HT1080 (cell line): ENCODE data around the genes LY9 and CFAP126.

DNA sequence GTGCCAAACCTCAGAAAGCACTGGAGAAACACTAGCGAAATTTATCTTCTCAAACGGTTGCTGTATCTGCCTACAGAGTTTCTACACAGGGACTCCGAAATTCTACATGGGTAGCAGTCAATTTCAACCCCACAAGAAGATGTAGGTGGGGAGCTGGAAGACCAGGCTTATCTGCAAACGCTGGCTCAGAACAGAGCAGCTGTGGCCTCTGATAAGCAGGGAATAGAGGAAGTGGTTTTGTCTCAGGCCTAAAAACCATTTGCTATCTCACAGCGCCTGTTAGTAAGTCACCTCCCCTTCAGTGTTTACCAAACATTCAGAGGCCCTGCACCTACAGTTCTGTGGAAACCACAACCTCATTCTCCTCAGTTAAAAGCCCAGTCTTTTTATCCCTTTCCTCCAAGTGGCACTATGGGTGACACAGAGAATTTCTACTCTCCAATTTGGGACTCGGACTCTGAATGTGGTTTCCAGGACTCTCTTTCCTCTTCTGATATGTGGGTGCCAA is 17.1 kb upstream of the SLAMF6 start:
RAMPAGE:
- cytosol, long total RNA: no peak
- long total RNA: no peak
- nucleus, long total RNA: no peak

DNA sequence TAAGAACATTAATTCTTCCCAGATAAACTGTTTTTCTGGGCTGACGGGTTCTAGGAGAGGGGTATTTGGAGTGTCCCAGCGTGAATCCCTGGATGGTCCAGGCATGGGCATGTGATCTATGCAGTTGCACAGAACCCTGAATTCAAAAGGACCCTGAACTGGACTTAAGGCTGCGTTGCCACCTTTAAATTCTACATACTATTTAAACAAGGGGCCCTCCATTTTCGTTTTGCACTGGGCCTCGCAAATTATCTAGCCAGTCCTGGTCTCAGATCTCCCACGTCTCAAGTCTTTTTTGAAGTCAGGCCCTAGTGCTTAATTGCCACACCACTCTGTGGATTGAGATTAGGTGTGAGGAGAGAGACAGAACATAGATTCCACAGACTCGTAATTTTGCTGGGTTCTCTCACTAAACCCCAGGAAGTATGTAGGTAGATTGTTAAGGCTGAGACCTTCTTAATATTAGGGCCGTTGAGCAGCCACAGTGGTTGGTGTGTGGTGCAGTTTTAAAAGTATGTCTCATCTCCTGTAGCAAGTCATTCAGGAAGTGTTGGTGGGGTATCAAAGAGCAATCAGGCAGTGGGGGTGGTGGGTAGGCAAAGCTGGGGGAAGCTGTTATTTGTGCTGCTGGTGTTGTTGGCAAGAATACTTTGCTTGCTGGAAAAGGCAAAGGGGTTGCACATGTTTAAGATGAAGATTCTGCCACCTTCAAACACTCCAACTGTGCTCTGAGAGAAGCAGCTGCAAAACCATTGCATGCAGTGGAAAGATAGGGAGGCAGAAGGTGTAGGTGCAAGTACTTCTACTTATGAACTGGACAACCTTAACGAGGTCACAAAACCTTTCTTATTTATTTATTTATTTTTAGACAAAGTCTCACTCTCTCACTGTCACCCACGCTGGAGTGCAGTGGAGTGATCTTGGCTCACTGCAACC is 11.3 kb downstream of the CD84 start:
RAMPAGE:
- cytosol, long total RNA: no peak
- long total RNA: no peak
- nucleus, long total RNA: no peak

GRCh38 chr1:160665677-160666290 is 18.9 kb upstream of the SLAMF1 start:
RAMPAGE:
- cytosol, long total RNA: no peak
- long total RNA: no peak
- nucleus, long total RNA: no peak

DNA sequence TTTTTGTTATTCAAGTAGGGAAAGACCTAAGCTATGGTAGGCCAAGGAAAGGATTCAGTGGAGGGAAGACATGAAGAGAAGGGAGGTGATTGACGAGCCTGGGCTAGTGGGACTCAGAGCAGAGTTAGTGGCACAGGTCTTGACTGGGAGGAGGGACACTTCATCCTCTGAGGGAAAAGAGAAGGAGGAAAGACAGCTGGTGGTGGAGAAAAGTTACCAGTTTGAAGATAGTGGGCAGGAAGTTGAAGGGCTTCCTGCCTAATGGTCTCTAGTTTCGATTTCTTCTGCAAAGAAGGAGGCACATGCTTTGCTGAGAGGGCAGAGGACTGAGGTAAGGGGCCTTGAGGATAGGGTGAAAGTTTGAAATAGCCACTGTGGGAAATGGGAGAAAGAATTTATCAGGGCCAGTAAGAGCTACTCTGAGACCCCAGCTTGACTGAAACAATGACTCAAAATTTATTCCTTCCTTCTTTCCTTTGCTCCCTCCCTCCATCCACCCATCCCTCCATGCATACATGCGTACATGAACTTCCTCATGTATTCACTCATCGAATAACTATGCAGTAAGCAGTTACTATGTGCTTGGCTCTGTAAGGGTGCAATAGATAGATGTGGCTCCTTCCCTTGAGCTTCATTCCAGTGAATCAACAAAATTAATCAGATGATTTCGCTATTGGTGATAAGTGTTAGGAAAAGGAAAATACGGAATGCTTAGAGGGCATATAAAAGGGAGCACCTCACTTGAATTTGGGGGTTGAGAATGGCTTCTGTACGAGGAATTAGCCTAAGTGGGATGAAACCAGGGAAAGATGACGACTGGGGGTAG is 4.1 kb downstream of the CD48 start:
RAMPAGE:
- cytosol, long total RNA: no peak
- long total RNA: no peak
- nucleus, long total RNA: no peak

DNA sequence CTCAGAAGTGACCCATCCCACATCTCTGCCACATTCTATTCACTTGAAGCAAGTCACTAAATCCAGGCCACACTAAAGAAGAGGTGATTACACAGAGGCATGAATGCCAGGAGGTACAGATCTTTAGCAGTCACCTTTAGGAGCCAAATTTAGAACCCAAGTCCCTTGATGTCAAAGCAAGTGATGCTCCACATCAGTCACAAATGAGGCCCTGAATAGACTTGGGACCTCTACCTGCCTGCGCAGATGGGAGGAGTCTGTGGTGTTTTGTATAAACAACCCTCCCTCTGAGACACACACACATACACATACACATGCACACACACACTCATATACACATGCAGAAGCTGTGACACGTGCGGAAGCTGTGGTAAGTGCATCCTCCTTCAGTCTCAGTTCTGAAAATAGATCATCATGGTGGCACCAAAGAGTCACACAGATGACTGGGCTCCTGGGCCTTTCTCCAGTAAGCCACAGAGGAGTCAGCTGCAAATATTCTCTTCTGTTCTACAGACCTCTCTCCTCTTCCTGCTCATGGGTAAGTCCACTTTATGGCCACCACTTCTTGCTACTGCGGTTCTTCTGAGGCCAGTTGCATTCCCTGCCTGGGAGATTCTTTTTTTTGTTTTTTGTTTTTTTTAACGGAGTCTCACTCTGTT is at the start of gene LY9:
LY9 (plus strand) TSS at position 401 of the 659 bp plus-strand sequence.
RAMPAGE:
- cytosol, long total RNA: no peak
- long total RNA: no peak
- nucleus, long total RNA: no peak

DNA sequence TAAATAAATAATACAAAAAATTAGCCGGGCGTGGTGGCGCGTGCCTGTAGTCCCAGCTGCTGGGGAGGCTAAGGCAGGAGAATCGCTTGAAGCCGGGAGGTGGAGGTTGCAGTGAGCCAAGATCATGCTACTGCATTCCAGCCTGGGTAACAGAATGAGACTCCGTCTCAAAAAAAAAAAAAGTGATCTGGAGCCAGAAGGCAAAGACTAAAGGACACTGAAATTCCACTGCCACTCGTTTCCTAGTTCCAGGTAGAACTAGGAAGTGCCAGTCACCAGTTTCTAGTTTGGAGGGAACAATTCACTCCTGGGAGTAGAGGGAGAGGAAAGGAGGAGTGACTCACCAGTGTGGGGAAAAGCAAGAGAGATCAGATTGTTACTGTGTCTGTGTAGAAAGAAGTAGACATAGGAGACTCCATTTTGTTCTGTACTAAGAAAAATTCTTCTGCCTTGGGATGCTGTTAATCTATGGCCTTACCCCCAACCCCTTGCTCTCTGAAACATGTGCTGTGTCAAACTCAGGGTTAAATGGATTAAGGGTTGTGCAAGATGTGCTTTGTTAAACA is 4.4 kb downstream of the F11R start:
RAMPAGE:
- cytosol, long total RNA: no peak
- long total RNA: no peak
- nucleus, long total RNA: no peak

DNA sequence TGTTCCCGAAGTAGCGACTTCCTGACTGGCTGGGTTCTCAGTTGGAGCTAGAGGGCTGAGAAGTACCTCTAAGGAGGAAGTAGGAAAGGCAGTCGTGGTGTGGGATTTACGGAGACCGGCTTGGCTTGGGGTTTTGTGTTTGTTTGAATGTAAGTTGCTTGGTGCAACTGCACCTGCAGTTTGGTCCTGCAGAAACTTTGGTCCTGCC is 372 bp upstream of the F11R start:
RAMPAGE:
- cytosol, long total RNA: no peak
- long total RNA: no peak
- nucleus, long total RNA: no peak

GRCh38 chr1:161098859-161099465 is 801 bp downstream of the KLHDC9 start:
RAMPAGE:
- cytosol, long total RNA: no peak
- long total RNA: no peak
- nucleus, long total RNA: no peak

DNA sequence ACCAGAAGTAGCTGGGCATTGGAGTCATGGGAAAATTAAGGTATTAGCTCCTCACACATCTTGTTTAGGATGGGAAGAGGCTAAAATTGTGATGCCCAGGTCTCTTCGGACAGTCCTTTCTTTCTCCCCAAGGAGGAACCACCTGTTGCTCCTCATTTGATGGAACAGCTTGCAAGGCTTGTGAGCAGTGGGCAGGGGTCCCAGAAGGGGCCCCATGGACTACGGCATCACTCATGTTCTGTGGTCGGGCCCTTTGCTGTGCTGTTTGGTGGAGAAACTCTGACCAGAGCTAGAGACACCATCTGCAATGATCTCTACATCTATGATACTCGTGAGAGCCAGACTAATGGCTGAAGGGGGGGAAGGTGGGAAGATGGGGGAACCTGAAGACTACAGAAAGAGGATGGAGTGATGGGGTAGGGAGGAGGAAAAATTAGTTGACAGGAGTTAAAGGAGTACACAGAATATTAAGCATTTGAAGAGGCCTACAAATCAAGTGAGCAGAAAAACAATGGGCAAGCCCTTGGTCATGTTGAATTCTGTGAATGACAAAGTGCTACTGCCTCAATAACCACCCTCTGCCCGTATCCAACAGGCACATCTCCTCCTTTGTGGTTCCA is 1.4 kb downstream of the KLHDC9 start:
RAMPAGE:
- cytosol, long total RNA: no peak
- long total RNA: no peak
- nucleus, long total RNA: no peak

RAMPAGE:
- cytosol, long total RNA: no peak
- long total RNA: no peak
- nucleus, long total RNA: no peak
Measured at GRCh38 chr1:161133401-161133841, 954 bp upstream of the DEDD start.

DNA sequence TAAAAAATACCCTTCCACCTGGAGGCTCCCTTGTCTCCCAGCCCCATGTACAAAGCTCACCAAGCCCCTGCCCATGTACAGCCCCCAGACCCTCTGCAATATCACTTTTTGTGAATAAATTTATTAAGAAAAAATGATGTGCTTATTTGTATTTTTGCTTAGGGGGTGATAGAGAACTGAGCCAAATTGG is 741 bp upstream of the PPOX start:
RAMPAGE:
- cytosol, long total RNA: no peak
- long total RNA: no peak
- nucleus, long total RNA: no peak

DNA sequence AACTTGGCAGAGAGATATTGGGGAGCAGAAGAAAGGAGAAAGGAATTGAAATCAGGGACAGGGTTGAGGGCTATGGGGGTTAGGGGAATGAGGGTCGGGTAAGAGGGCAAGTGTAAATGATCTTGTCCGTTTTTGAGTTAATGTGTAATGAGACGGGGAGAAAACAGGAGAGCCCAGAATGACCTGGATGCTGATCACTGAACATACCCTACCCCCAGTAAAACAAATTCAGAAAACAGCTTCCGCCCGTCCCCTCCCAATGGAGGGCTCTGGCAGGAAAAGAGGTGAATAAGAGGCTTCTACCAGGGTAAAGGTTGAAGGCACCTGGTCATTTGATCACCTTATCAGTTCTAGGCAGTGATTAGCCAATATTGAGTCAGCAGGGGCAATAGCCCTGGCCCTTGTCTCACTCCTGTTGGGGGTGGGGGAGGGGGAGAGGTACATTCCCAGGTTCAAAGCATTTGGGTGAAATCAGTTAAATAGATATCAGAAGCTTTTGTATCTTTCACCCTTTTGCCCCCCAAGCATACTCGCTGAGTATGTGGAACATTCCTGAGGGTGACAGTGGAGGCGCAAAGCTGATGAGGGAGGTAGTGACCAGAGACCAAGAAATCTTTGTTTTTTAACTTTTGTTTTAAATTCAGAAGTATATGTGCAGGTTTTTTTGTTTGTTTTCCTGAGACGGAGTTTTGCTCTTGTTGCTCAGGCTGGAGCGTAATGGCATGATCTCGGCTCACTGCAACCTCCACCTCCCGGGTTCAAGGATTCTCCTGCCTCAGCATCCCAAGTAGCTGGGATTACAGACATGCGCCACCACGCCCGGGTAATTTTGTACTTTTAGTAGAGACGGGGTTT is 847 bp upstream of the APOA2 start:
RAMPAGE:
- cytosol, long total RNA: no peak
- long total RNA: no peak
- nucleus, long total RNA: no peak

RAMPAGE:
- cytosol, long total RNA: no peak
- long total RNA: no peak
- nucleus, long total RNA: no peak
Measured at GRCh38 chr1:161244821-161245412, 6.9 kb upstream of the NR1I3 start.

DNA sequence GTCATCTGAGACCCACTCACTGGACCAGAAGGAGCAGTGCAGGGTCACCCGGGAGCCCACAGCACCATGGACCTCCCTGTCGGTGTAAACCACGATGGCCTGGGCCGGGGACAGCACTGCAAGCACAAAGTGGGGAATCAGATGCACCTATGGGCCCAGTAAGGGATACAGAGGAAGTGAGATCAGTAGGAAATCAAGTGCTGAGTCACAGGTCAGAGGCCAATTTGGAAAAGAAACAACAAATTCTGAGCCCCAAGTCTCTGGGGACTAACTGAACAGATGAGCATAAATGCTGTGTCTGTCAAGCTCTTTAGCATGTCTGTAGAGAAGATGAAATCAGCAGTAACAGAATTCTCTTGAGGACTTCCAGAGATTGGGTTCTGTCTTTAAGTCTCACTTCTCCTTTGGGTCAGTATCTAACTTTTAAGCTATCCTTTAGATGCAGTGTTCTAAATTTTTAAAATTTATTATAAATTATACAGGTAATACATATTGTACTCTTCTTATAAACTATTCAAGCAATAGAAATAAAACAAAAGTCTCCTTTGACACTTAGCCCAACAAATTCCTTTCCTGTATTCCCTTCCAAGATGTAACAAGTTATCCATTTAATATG is 2.4 kb downstream of the MPZ start:
RAMPAGE:
- cytosol, long total RNA: no peak
- long total RNA: no peak
- nucleus, long total RNA: no peak

DNA sequence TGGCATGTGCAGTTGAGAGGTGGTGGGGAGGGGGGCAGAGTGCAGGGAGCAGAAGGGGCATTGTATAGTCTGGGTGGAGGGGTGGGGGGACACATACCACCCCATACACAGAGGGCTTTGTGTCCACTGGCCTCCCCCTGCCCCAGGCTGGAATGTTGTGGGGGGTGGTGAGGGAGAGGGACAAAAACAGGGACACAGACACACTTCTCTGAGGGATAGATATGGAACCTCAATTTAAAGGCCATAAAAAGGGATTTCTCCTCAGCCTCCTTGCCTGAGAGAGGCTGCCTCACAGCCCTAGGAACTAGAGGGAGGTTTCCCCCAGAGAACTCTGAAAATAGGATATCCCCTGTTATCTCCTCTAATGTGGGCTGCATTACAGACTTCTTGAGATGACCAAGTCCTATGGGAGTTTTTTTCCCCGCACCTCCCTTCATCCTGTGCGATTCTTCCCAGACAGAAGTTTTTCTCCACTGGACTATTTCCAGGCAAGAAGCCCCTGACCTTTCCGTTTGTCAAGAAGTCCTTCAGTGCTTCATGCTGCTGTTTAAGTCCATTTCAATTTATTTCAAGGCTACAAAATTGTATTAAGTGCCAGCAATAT is 388 bp upstream of the MPZ start:
RAMPAGE:
- cytosol, long total RNA: no peak
- long total RNA: no peak
- nucleus, long total RNA: no peak

DNA sequence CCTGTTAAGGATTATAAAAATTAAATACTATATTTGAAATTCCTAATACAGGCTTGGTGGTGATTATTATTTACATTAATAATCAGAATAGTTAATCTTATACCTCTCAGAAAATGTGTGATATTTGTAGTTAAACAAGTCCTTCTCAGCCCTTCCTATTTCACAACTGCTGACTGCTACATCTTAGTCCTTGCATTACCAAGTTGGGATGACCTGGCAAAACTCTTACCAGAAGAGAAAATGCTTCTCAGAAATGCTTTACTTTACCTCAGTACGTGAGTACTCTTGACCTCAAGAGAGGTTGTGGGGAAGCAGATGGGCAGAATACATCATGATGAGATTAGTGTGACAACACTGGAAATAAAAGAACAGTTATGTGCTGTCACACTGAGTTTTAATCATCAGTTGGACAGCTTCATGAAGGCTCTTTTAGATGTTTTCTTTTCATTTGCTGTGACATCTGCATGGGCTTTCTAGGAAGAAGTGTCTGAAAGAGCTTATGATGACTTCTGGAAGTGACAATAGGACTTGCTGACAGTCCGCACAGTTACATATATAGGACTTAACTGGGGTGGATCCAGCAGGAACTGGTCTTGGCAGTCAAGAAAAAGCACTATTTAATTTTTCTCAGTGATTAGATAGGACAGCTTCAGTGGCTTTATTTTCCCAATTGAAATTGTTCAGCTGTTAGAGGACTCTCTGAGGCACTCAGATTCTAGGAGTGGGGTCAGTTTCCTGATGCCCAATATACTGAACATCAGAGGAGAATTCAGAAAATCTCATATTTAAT is 16.1 kb downstream of the CFAP126 start:
RAMPAGE:
- cytosol, long total RNA: no peak
- long total RNA: no peak
- nucleus, long total RNA: no peak

DNA sequence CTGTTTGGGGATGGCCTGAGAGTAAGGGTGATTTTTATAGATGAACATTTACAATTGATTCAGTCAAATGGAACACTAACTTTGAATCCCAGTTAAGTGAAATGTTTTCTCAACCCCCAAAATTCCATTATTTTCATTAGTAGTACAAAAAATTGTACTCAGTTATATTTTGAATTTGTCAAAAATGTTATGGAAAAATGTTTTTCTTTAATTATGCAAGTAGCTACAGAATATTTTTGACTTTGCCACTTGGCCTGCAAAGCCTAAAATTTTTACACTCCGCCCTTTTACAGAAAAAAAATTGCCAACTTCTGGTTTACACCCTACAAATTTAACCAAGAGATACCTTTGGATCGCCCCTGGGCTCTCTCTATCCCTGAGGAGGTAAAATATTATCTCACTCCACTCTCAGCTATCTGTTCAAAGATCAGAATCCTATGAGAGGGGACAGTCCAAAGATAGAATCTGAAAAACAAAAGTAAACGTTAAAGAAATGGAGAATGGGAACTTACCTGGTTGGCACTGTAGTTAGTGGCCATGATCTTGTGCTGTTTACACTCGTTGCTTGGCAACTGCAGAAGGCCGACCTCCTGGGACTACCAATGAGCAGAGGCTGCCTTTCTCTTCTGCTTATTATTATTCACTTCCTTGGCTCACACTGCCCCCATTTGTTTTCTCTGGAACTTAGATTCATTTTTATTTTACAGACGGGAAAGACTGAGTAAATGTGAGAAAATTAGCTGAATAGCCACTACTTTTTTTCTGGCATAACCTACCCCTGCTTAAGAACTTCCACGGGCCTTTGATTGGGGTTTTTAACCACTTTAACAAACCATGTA is at the start of gene CFAP126:
CFAP126 (minus strand) TSS at position 547 of the 839 bp plus-strand sequence.
RAMPAGE:
- cytosol, long total RNA: no peak
- long total RNA: no peak
- nucleus, long total RNA: no peak

GRCh38 chr1:161439752-161441042 is 65.1 kb upstream of the FCGR2A start:
RAMPAGE:
- cytosol, long total RNA: no peak
- long total RNA: no peak
- nucleus, long total RNA: no peak

DNA sequence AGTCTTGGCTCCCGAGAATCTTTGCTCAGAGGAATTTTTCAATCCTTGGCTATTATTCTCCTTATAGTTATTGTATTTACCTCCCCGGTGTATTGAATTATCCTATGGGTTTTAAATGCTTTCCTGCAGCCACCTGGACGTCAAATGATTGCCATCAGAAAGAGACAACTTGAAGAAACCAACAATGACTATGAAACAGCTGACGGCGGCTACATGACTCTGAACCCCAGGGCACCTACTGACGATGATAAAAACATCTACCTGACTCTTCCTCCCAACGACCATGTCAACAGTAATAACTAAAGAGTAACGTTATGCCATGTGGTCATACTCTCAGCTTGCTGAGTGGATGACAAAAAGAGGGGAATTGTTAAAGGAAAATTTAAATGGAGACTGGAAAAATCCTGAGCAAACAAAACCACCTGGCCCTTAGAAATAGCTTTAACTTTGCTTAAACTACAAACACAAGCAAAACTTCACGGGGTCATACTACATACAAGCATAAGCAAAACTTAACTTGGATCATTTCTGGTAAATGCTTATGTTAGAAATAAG is 6.4 kb upstream of the HSPA6 start:
RAMPAGE:
- cytosol, long total RNA: no peak
- long total RNA: no peak
- nucleus, long total RNA: no peak

DNA sequence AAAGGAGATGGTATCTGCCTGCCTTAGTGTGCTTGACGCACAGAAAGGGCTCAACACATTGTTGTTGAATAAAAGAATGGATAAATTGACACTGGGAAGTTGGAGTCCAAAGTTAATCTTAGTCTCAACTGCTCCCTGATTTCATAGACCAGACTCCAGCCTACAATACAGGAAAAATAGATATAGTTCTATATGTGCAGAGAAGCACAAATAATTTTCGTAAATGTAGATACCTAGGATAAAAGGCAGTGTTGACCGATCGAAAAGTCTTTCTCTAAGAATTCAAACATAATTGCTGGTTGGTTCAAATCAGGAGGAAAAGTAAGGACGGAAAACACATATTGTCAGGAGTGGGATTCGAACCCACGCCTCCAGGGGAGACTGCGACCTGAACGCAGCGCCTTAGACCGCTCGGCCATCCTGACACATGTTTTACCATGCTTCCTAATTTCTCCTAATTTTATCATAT is 5.7 kb downstream of the HSPA6 start:
RAMPAGE:
- cytosol, long total RNA: no peak
- long total RNA: no peak
- nucleus, long total RNA: no peak